Daoy (cell line): ENCODE data around the genes ARHGAP45, POLR2E and CBARP.

DNA sequence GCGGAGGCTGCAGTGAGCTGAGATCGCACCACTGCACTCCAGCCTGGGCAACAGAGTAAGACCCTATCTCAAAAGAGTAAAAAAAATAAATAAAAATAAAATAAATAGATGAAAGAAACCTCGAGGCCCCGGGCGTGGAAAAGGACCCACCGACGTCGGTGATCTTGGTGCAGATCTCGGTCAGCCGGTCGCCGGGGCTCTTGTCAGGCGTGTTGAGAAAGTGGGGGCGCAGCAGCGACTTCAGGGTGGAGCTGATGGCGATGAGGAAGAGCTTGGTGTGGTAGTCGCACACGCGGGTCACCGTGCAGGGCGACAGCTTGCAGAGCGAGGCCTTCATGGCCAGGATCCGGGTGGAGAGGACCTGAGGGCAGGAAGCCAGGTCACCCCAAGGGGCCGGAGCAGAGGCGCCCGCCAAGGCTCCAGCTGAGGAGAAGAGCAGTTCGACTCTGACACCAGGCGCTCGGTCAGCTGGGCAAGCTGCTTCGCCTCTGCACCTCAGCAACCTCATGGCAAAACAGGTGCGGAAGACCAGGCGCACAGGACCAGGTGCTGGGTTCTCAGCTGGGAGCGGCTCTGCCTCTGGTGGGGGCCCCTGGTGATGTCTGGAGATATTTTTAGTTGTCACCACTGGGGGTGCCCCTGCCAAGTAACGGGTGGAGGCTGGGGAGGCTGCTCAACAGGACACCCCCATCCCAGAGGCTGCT is 15.8 kb downstream of the CFD start:
- RAMPAGE, long total RNA: no peak

DNA sequence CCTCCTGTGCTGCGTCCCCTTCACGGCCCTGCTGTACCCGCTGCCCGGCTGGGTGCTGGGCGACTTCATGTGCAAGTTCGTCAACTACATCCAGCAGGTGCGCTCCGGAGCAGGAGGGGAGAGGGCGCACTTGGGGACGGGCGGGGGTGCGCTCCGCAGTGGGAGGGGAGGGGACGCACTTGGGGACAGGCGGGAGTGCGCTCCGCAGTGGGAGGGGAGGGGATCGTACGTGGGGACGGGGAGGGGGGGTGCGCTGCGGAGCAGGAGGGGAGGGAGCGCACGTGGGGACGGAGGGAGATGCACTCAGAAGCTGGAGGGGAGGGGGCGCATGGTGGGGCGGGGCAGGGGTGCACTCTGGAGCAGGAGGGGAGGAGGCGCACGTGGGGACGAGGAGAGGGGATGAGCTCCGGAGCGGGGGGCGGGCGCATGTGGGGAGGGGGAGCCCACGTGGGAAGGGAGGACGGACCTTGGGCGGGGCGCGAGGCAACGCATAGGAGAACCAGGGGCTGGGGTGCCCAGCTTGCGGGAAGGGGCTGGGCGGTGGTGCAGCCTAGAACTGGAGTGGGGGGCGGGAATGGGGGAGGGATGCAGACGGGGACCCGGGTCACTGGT is 1.5 kb downstream of the KISS1R start:
- RAMPAGE, long total RNA: no peak

- RAMPAGE, long total RNA: no peak
These were observed 6.7 kb downstream of the ARID3A start for GRCh38 chr19:932285-933242.

- RAMPAGE, long total RNA: no peak
These were observed 9.0 kb downstream of the ARID3A start for GRCh38 chr19:934604-935516.

DNA sequence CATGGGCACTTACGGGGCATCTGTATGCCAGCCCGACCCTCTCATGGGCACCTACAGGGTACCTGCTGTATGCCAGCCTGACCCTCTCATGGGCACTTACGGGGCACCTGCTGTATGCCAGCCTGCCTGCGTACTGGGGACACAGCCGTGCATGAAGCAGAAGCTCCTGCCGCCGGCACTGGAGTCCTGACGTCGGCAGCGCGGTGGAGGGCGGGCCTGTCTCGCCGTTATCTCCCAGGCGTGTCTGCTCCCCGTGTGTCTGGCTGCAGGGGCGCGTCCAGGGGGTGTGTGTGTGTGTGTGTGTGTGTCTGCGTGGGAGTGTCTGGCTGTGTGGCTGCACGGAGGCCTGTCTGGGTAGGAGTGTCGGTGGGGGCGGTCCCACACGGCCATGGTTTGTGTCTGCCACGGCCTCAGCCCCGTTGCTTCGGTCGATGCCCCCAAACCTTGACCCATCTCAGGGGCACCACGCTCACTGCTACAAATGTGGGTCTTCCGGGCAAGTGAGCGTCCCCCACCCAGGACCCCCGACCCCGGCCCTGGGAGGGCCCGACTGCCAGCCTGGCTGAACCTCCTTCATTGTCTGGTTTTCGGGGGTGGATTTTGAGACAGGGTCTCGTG is 18.3 kb downstream of the ARID3A start:
- RAMPAGE, long total RNA: no peak

- RAMPAGE, long total RNA: no peak
These were observed 4.4 kb downstream of the TMEM259 start for GRCh38 chr19:1016389-1017038.

- RAMPAGE, long total RNA: no peak
These were observed 1.1 kb downstream of the ABCA7 start for GRCh38 chr19:1040737-1041586.

GRCh38 chr19:1066610-1067709 is at the start of gene ARHGAP45:
ARHGAP45 (plus strand) TSS chr19:1067167.
- RAMPAGE, long total RNA: no peak

GRCh38 chr19:1090768-1091270 is 4.4 kb downstream of the POLR2E start:
- RAMPAGE, long total RNA: no peak

DNA sequence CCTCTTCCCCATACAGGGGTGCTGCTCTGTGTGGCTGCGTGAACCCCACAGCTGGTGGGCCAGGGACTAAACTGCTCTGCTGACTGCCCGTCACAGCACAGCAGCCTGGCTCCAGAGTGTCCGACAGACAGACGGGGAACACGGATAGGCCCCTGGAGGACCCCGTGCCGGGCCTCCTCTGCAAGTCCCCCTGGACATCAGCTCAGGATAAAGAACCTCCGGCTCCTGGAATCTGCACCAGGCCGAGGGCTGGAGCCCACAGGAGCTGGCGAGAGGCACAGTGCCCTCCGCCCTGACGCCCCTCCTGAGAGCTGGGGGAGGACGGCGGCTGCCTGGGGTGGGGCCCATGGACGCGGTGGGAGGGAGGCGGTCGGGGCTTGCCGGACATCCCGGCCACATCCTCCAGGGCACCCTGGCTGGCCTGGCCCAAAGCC is 3.9 kb downstream of the POLR2E start:
- RAMPAGE, long total RNA: no peak

DNA sequence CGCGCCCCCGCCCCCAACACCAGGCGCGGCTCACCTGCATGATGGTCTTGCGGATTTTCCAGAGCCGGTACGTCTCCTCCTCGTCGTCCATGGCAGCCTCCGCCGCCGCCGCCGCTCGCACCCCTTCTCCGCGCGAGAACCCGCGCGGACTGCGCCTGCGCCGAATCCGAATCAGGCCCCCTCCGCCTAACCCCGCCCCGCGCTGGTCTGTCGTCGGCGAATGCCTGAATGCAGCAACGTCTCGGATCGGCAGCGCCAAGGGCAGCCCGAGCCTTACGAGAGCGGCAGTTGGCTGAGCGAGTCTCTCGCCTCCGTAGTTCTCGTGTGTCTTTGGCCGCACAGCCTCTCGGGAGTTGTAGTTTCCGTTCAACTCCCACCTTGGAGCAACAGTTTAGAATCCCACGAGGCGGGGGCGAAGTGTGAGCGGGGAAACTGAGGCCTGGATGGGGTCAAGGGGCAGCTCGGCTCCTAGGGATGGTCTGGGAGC is at the start of gene POLR2E:
Gene POLR2E (minus strand): TSS at position 151 of the 487 bp plus-strand sequence.
- RAMPAGE, long total RNA: start-site peak on the minus strand centred at position 122 of the sequence, 19 bp wide, 160 and 142 reads in 2 replicates

DNA sequence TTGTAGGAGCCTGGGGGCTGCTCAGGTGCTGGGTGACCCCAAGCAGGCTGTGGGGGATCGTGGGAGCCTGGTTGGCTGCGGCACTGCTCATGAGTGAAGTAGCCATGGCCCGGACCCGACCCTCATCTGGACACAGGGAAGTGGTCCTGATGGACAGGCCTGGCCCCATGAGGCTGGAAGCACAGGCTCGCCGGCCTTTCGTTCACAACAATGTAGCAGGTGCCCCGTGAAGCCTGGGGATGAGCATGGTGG is 6.2 kb downstream of the GPX4 start:
- RAMPAGE, long total RNA: no peak

DNA sequence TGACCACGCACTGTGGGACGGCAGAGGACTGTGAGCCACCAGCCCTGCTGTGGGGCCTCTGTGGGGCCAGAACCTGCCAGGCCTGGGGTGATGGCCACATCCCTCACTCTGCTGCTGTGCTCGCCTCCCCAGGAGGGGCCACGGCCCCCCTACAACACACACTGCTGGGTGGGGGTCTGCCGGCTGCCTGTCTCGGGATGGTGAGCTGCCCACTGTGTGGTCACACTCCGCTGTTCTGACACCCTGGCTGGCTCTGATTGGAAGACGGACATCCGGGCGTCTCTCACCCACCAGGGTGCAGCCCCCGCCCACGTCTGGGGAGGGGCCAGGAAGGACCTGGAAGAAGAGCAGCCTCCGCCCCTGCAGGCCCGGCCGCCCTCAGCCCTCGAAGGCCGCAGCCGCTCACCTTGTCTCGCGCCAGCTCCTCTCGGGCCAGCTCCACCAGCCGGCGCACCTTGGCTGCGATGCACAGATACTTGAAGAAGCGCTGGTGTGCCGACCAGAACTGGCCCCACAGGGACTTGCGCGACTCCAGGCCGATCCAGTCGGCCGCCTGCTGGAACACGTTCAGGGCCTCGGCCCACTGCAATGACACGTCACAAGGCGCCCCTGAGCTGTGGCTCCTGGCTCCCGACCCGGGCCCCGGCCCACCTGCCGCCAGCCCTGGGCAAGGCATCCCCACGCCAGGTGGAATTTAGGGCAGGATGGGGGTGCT is 13.3 kb downstream of the GPX4 start:
- RAMPAGE, long total RNA: no peak

GRCh38 chr19:1146874-1147262 is 27.2 kb downstream of the SBNO2 start:
- RAMPAGE, long total RNA: no peak

DNA sequence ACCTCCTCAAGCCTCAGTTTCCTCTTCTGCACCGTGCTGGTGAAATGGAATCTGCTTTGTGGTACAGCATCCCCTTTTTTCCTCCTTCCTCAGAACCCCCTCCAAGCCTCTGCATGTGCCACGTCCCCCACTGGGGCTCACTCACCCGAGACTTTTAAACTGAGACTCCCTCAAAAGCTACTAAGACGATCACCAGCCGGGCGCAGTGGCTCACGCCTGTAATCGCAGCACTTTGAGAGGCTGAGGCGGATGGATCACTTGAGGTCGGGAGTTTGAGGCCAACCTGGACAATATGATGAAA is 349 bp upstream of the SBNO2 start:
- RAMPAGE, long total RNA: no peak

- RAMPAGE, long total RNA: no peak
These were observed 15.9 kb downstream of the STK11 start for GRCh38 chr19:1221437-1222010.

- RAMPAGE, long total RNA: no peak
These were observed 1.7 kb downstream of the CBARP start for GRCh38 chr19:1235958-1236586.

GRCh38 chr19:1237688-1238503 is at the start of gene CBARP:
CBARP (minus strand) TSS chr19:1238005.
- RAMPAGE, long total RNA: no peak

DNA sequence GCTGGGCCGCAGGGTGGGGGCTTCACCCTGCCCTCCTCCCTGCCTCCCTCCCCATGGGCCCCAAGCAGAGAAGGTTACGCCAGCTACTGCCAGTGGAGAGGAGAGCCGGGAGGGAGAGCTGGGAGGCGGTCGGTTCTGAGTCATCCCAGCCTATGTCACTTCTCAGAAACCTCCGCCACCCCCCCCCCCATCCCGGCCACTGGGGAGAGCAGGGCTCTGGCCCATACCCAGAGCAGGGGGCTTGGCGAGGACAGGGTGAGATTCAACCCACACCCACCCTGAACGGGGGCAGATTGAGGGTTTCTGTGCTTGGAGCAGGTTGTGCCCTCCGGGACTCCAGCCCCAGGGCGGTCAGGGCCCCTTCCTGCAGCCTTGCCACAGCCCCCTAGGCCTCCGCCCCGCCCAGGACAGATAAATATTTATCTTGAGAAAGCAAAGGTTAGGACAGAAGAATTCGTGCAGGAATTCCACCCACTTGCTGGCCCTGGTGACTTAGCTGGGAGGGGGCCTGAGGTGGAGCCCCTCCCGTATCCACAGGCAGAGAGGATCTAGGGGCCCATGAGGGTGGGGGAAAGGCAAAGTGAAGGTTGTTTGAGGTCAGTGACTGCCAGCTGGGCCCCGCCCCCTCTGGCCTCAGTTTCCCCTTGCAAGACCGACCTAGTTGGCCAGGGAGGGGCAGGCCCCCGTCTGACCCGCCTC is 5.0 kb downstream of the MIDN start:
- RAMPAGE, long total RNA: no peak

DNA sequence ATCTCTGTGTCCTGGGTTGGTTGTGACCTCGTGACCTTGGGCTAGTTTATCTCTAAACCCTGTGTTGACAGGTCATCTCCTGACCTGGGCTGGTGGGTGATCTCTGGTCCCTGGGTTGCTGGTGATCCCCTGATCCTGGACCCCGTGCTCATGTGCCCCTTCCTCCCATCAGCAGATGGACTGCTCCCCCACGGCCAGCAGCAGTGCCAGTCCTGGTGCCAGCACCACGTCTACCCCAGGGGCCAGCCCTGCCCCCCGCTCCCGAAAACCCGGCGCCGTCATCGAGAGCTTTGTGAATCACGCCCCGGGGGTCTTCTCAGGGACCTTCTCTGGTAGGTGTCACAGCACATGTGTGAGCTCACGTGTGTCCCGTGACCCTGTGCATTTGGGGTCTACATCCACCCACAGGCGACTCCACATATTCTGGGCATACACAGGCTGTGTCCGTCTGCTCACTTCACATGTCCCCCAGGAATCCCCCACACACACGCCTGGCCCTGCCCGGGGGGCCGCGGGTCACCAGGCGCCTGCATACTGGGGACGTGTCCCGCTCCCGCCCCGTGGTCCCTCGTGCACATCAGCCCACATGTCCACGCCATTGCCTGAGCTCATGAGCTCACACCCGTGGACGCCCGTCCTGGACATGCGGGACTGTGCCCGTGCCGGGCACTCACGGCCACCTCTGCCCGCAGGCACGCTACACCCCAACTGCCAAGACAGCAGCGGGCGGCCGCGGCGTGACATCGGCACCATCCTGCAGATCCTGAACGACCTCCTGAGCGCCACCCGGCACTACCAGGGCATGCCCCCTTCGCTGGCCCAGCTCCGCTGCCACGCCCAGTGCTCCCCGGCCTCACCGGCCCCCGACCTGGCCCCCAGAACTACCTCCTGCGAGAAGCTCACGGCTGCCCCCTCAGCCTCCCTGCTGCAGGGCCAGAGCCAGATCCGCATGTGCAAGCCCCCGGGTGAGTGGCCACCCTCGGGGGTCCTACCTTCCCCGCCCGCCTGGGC is 6.7 kb downstream of the MIDN start:
- RAMPAGE, long total RNA: no peak